Gastrocnemius medialis (tissue), 3 donors: ENCODE data around the genes HM13 and TPX2.

- PRO-cap = no peak
- RAMPAGE, long total RNA, 3 experiments = no peak in any of the 3 experiments
Observed at GRCh38 chr20:25751331-25751811, 54.7 kb upstream of the ZNF337 start.

GRCh38 chr20:25865472-25866352, 169.1 kb upstream of the ZNF337 start:
- PRO-cap = no peak
- RAMPAGE, long total RNA, 3 experiments = no peak in any of the 3 experiments

DNA sequence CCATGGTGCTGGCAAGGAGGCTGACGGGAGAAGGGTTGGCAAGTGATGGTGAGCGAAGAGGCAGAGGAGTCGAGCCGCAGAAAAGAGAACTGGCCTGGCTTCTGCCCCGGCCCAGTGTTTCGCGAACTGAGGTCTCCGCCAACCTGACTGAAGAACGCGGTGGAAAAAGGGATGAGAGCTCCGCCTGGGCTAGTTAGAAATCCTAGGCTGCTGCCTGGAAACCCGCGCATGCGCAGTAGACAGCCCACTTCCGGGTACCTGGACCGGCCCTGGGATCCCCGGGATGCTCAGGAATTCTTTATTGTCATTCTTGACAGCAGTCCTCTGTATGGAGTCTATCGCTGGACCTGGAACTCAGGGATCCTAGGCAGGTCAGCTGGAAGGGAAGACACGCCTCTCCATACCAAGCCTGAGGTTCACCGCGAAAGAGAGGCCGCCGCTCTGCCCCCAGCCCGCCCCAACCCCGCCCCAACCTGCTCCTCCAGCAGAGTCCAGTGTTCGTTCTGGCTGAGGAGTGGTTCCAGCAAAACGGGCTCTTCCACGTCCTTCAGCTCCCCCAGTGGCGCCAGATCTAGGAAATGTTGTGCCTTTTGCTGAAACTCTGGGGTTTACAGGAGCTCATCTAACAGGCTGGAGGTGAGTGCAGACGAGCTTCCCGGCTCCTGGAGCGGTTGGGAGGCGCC, 1379.2 kb upstream of the DEFB115 start:
- PRO-cap = no peak
- RAMPAGE, long total RNA, 3 experiments = no peak in any of the 3 experiments

DNA sequence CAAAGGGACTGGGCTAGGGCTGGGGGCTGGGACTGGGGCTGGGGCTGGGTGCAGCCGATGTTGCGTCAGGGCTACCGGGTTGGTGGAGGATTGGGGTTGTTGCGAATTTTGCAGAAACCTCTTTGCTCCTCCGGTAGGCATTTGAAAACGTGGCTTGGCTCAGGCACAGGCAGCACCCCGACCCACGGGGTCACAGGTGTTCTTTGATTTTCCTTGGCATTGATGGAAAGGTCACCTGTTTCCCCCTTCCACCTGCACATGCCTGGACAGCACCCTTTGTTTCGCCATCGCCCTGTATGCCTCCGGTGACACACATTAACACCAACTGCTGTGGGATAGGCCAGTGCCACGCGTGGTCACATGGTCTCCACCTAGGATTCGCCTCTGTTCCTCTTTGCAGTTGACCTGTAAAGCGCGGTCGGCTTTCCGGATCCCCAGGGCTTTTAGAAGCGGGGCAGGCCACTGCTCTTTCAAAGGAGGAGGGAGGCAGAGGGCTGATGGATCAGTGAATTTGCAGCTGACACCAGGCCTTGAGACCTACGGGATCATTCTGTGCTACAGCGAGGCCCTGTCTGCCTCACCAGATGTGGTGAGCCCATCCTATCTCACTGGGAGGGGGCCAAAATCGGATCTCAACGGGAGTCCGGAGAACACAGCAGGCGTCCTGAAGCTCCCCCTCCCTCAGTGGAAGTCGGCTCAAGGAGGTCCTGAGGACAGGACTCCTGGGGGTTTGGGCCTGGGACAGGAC, 974.0 kb upstream of the DEFB115 start:
- PRO-cap = no peak
- RAMPAGE, long total RNA, 3 experiments = no peak in any of the 3 experiments

DNA sequence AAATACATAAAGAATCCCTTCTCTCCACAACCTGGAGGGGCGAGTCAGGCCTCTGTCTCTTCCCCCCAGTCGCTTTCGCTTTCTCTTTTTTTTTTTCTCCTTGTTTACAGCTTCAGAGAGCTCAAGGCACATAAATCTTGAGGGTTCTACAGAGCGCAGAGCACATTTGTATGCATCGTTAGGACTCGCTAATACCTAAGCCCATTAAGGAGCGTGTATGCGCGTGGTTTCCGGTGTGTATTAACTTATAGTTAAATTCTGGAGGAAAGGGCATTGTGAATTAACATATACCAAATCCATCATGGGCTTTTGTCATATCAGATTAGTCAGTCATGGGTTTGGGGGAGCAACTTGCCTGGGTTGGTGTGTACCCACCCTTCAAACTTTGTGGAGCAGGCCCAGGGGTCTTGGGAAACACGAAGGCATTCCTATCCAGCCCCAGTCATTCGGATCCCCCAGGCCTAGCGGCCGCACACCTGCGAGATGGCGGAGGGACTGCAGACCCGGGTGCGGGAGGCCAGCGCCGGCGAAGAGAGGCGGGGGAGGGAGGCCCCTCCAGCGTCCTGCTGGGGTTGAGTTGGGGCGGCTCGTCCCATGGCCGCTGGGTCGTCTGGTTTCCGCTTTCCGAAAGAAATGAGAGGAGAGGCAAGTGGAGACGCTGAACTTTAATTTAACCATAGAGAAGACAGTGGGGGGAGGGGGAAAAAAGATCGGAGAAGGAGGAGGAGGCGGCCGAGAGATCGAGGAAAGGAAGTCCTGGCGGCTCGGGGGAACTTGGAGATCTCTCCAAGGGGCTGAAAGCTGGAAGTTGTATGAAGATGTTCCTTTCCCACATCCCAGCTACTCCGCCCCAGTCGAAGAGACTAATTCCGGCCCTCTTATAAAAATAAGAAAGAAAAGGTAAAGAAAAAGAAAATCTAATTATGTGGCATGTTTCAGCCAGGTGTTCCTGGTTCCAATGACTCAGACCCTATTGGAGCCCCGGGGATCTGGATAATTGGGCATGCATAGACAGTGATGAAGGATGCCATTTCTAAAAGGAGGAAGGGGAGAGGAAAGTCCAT, 967.9 kb upstream of the DEFB115 start:
- PRO-cap = no peak
- RAMPAGE, long total RNA, 3 experiments = no peak in any of the 3 experiments

GRCh38 chr20:30514270-30514702, 743.2 kb upstream of the DEFB115 start:
- PRO-cap = no peak
- RAMPAGE, long total RNA, 3 experiments = no peak in any of the 3 experiments

- PRO-cap = no peak
- RAMPAGE, long total RNA, 3 experiments = no peak in any of the 3 experiments
Observed at GRCh38 chr20:30537200-30537795, 720.2 kb upstream of the DEFB115 start.

DNA sequence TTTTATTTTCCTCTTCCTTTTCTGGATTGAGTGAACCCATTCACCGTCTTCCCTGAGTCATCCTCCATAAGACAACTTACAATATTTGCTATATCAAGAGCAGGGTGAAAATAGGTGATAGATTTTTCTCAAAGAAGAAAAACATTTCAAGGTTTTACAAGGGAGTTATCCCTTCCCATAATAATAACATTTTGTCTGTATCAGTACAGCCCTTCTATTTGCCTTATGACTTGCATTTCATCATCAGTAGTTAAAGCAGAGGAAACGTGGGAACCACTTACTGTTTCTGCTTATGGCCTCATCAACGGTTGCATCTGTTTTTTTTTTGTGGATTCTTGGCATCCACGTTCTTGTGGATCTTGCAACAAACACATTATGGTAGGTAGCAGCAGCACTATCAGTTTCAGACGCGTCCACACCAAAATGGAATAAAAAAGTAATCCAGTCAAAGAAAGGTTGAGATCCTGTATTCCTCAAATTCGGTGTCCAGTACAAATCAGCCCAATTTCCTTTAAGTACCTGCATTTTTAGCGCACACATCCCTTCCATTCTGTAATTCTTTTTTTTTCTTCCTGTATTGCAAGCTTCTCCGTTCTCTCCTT, 678.3 kb upstream of the DEFB115 start:
- PRO-cap = no peak
- RAMPAGE, long total RNA, 3 experiments = no peak in any of the 3 experiments

DNA sequence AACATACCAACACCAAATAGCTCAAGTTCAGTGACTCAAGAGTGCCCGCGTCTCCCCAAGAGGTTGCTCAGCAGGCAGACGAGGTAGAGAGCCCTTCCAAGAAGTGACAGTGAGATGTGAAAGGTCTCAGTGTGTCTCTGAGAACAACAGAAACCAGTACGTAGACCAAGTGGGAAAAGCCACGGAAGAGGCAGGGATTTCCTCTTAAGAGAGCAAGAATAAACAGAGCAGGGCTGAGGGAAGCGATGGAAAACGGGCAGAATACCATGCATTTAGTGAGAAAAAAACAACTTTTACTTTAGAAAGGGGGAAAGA, 516.0 kb upstream of the DEFB115 start:
- PRO-cap = no peak
- RAMPAGE, long total RNA, 3 experiments = start-site peak on the minus strand in 1 of 3 experiments, centred at position 136 of the sequence, 5 reads per replicate

- PRO-cap = no peak
- RAMPAGE, long total RNA, 3 experiments = no peak in any of the 3 experiments
Observed at GRCh38 chr20:31475518-31475925, 434 bp downstream of the REM1 start.

DNA sequence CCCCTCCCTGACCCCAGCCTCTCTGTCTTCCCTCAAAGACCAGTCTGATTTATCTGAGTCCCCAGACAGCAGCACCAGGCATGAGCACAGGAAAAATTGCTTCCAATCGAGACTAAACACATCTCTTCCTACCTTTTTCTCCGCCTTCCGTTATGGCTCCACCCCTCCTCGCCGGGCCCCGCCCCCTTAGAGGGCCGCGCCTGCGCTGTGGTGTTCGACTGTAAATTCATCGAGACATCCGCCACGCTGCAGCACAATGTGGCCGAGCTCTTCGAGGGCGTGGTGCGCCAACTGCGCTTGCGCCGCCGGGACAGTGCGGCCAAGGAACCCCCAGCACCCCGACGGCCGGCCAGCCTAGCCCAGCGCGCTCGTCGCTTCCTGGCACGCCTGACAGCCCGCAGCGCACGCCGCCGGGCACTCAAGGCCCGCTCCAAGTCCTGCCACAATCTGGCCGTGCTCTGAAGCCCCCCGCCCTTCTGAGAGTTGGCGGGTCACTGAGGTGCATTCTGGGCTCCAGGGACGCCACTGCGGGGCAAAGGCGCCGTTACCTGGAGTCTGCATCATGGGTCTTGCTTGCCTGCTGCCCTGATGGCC, 9.0 kb downstream of the REM1 start:
- PRO-cap = no peak
- RAMPAGE, long total RNA, 3 experiments = no peak in any of the 3 experiments

GRCh38 chr20:31514176-31515406, at the start of gene HM13:
TSS of gene HM13 (plus strand) at chr20:31514442.
- PRO-cap = unidirectional peak, plus-strand start at chr20:31514400; unidirectional peak, plus-strand start at chr20:31514514
- RAMPAGE, long total RNA, 3 experiments = start-site peak on the plus strand in 3 of 3 experiments, at chr20:31514441-31514518 at its widest, 86 to 491 reads per replicate

DNA sequence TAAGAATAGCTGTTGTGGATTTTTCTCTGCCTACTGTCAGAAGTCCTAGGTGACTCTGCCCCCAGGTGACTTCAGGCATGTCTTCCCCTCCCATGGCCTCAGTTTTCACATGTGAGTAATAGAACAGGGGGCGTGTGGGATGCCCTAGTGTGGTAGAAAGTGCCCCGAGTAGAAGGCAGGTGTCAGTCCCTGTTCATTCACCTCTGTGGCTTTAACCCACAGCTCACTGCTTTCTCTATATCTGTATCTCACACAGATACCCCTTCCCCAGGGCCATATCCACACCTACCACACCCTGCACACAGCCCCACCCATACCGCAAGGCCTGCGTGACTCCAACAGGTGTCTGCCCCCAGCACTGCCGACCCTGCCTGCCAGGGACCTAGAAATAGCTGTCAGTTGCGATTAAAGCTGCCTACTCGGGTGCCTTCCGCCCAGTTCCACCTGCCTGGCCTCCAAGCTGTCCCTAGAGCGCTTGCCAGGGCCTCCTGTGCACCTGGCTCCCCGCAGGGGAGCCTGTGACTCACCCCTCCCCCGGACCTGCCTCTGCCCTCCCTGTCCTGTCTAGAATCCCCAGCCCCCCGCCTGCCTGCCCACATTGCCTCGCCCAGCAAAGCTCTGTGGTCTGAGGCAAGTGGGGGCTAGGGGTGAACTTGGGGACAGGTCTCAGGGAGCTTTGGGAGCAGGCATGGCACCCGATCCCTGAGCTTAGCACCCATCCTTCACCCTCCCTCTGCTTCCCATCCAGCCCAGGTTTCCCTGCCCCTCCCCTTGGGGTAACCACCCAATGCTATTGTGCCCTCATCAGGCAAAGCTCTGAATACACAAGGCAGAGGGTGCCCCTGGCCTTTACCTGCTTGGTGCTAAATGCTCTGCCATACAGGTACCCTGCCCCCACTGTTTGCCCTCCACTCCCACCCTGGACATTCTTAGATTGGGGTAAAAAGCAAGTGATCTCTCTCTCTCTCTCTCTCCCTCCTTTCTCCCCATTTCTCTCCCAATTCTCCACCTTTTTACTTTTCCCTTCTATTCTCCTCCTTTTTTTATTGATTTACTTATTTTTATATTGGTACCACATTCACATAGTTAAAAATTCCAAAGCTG, 19.7 kb downstream of the MCTS2 start:
- PRO-cap = no peak
- RAMPAGE, long total RNA, 3 experiments = no peak in any of the 3 experiments

GRCh38 chr20:31568917-31569988, 22.1 kb downstream of the MCTS2 start:
- PRO-cap = no peak
- RAMPAGE, long total RNA, 3 experiments = no peak in any of the 3 experiments

GRCh38 chr20:31570207-31570832, 23.1 kb downstream of the MCTS2 start:
- PRO-cap = no peak
- RAMPAGE, long total RNA, 3 experiments = no peak in any of the 3 experiments

GRCh38 chr20:31665638-31666153, 28.0 kb downstream of the COX4I2 start:
- PRO-cap = no peak
- RAMPAGE, long total RNA, 3 experiments = no peak in any of the 3 experiments

DNA sequence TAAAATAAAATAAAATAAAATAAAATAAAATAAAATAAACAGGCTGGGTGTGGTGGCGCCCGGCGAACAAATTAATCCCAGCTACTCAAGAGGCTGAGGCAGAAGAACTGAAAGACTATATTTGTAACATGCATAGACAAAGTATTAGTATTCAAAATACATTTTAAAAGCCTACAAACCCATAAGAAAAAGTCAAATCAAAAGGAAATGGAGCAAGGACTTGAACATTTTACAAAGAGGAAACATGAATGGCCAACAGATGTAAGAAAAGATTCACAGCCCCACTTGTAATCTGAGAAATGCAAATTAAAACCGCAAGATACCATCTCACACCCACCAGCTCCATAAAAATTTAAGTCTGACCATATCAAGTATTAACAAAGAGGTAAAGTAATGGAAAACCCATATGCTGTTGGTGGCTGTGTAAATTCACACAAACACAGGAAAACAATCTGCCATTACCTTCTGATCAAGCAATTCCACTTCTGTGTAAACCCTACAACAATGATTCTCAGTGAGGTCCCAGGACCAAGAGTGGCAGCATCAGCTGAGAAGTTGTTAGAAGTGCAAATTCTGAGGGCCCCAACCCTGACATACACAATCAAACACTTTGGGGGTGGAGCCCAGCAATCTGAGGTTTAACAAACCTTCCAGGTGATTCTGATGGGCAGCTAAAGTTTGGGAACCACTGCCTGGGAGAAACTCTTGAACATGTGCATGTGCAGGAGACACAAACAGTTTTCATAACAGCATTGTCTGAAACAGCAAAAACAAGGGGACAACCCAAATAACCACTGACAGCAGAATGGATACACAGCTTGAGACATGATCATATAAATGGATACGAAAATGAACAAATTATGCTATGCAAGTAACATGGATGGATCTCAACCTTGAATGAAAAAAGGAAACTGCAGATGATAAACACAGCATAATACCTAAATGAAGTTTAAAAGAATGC, 30.9 kb downstream of the BCL2L1 start:
- PRO-cap = no peak
- RAMPAGE, long total RNA, 3 experiments = no peak in any of the 3 experiments

GRCh38 chr20:31721254-31722068, 1.2 kb downstream of the BCL2L1 start:
- PRO-cap = no peak
- RAMPAGE, long total RNA, 3 experiments = no peak in any of the 3 experiments

DNA sequence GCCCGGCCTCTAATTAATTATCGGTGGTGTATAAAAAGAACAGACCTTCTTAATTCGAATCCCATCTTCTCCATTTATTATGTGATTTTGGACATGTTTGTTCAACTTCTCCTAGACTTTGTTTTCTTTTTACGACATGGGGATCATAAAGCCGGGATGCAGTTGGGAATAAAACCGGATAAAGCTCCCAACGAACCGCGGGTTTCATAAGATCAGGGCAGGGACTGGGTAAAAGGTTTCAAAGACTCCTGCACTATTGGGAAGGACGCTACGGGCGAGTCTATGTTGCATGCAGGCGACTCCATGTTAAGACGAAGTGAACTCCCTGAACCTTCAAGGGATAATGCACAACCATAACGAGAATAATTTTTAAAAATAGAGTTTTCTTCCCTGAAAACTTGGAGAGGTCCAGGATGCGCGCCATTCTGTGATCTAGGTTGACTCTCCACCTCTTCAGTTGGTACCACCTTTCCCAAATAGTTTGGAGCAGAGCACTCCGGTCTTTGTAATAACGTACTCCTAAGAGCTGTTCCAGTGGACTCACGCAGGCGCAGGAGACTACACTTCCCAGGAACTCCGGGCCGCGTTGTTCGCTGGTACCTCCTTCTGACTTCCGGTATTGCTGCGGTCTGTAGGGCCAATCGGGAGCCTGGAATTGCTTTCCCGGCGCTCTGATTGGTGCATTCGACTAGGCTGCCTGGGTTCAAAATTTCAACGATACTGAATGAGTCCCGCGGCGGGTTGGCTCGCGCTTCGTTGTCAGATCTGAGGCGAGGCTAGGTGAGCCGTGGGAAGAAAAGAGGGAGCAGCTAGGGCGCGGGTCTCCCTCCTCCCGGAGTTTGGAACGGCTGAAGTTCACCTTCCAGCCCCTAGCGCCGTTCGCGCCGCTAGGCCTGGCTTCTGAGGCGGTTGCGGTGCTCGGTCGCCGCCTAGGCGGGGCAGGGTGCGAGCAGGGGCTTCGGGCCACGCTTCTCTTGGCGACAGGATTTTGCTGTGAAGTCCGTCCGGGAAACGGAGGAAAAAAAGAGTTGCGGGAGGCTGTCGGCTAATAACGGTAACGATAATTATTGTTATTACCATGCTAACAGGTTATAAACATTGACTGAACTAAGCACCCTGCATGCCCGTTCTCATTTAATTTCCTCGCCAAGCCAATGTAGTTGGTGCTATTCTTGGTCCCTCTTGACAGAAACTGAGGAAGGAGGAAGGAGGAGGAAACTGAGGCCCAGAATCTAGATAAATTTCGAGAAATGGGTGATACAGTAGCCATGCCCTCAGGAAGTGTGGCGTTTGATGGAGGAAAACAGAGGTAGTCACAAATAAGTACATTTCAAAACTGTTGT, at the start of gene TPX2:
TPX2 (plus strand) TSS at position 723 of the 1,343 bp plus-strand sequence.
- PRO-cap = bidirectional peak, plus-strand start at position 723 of the sequence, minus-strand start at position 542 of the sequence
- RAMPAGE, long total RNA, 3 experiments = start-site peak on the plus strand in 1 of 3 experiments, centred at position 727 of the sequence, 12 reads per replicate

- PRO-cap = bidirectional peak, plus-strand start at chr20:31806930, minus-strand start at chr20:31806612
- RAMPAGE, long total RNA, 3 experiments = no peak in any of the 3 experiments
Observed at GRCh38 chr20:31806514-31807053, 12.6 kb upstream of the MYLK2 start.